Subcutaneous preadipocyte (primary cell): ENCODE measurements around a stretch of chr10.

- CAGE, long polyA plus RNA: no peak
Measured at GRCh38 chr10:124143468-124144052, 50.2 kb upstream of the CHST15 start.

DNA sequence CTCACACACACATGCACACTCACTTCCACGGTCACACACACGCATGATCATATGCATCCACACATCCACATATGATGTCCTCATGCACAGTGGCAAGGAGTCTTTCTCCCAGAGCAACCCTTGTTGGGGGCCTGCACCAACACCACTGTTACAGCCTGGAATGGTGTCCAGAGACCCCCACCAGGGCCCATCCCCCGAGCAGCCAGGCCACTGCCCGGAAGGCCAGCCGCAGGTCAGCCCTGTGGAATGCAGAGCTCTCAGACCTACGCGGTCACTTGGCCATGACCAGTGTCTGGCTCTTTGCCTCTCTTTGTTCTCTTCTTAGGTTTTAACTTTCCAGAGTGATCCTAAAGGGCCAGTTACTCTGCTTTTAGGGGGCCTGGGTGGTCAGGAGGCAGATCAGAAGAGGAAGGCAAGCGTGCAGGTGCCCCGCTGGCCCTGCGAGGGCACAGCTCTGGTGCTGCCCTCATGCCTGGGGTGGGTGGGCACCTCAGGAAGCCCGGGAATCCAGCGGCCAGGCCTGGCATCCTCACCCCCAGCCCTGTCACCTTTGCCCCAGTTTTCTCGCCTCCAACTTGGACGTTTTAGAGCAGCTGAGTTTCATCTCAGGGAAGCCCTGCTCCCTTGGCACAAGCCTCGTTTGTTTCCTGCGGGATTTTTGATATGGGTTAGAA lies 62.4 kb upstream of the CHST15 start:
- CAGE, long polyA plus RNA: no peak

DNA sequence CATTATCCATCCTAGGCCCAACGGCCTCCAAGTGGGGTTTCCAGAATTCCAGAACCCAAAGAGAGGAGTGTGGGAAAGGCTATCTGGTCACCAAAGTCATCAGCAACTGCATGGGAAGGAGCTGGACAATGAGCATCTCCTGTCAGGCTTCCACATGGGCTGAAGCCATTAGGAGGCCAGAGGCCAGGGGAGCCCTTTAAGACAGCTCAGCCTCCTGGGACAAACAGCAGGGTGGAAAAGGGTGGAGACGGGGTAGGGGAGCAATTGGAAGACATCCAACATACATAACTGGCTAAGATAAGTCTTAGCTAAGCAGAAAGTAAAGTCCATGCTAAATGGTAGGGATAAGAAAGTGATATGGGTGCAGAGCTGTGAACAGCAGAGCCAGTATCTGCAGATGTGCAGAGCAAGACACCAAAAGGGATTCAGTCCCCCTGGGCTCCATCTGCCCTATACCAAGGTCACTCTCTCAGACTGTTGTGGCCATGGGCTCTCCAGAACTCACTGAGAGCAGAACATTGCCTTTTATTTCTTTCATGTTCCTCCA lies 1.6 kb upstream of the OAT start:
- CAGE, long polyA plus RNA: no peak

DNA sequence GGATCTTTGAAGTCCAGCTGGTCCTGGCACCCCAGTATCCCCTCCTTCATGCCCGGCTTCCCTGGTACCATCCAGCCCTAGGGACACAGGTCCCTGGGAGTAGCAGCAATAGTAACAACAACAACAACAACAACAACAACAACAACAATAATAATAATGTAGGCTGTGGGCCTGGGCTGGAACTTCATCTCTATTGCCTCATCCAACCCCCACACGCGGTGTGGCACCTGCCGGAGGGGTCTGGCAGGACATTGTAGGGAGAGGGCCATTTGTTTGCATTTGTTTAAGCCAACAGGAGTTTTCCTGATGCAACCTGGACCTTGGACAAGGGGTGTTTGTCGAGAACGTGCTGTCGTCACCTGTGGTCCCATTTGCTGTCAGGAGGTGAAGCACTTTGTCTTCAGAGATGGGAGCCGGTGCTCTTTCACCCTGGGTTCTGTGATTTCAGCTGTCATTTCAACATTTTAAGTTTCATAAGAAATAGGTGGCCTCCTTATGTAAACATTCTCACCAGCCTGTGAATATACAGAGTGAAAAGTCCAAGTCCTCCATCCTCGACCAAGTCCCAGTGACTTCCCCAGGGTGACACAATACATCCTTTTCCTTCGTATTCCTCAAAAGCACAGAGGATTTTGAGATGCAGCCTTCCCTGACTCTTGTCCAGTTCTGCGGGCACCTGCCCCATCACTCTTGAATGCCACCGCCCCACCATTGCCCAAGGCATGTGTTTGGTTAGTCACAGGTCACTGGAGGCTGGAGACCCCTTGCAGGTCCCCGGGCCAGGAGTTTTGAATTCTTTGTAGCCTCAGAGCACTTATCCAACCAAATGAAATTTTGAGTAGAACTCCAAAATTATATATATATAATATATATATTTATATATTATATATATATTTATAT lies 9.2 kb downstream of the LHPP start:
- CAGE, long polyA plus RNA: no peak

GRCh38 chr10:124488973-124489280 lies 27.3 kb downstream of the LHPP start:
- CAGE, long polyA plus RNA: no peak

DNA sequence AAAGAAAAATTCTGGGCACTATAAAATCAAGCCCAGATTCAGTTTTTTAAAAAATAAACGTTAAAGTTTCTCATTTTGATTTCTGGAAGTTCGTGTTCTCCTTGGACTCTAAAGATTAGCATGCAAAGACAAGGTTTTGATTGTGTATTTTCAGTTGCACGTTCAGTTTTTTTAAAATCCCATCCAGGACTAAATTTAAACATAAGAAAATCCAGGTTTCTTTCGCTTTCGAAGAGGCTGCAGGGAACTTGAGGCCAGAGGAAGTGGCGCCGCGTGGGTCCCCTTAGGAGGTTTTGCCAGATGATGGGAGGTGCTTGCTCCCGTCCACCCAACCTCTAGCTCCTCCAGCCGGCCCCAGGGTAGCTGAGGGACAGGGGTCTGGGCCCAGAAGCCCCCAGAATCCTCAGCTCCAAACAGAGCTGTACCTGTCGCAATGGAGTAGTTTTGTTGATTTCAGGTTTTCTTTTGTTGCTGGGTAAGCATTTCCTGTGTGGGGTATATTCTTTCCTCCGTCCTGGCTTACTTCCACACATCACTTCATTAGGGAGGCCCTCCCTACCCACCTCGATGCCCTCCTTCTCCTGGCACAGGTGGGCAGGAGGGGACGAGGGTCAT lies 32.4 kb downstream of the LHPP start:
- CAGE, long polyA plus RNA: no peak

DNA sequence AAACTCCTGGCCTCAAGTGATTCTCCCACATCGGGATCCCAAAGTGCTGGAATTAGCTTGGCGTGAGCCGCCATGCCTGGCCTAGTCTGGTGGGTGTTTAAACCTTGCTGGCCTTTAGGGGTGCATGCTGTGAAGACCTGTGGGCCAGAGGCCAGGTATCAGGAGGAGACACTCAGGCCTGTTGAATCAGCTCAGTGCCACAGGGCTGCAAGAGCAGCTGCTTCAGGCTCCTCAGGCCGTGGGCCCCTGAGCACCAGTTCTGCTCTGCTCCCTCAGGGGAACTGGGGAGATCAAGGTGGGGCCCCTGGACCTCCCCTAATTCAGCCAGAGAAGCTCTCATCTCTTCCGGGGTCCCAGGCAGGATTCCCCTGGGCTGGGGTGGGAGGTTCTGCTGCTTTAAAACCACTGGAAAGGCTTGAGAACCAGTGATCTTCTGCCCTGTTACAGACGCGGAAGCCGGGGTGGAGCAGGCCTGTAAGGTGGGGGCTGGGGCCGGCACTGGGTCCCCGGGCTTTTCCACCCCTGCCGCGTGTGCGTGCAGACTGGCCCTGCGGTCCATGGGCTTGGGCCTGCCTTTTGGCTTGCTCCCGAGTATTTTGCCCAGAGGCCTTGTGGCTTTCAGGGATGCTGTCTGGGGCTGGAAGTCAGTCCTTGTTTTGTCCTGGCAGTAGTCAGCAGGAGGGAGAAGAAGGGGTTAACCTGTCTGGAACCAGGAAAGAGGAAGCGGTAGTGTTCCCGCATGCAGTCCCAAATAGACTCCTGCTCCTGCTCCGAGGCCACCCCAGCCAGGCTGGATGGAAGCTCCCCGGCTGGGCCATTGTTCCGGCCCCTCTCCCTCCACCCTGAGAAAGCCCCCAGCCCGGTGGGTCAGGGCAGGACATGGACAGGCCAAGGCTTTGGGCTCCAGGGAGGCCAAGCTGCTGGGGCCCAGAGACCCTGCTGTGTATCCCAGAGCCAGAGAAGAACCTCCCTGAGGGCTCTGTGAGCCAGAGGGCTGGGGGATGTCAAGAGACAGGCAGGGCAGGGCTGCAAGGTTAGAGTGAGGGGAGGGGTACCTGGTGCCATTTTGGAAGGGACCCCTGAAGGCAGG lies 74.3 kb downstream of the LHPP start:
- CAGE, long polyA plus RNA: no peak

DNA sequence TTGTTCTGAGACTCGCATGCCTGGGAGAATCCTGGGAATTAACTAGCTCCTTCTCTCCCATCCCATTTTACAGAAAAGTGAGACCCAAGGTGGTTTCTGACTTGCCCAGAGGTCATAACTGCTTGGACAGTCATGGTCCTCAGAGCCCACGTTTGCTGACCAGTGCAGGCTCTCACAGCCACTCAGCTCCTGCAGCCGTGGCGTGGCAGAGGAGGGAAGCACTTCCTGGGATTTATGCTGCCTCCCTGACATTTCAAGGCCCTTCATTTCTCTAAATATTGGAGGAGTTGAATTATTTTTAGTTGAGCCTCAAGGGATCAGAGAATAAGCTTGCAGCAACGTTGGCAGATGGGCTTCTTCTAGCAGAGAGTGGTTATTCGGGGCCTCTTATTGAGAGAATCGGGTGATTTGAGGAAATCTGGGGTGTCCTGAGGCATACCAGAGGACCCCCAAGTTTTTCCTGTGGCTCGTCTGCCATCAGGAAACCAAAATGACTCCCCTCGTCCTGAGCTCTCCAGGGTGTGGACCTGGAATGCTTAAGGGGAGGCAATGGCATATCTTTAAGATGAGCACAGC lies 77.1 kb downstream of the LHPP start:
- CAGE, long polyA plus RNA: no peak

- CAGE, long polyA plus RNA: no peak
Measured at GRCh38 chr10:124612340-124613224, 131.6 kb downstream of the FAM53B start.

GRCh38 chr10:124636779-124637243 lies 107.4 kb downstream of the FAM53B start:
- CAGE, long polyA plus RNA: no peak

DNA sequence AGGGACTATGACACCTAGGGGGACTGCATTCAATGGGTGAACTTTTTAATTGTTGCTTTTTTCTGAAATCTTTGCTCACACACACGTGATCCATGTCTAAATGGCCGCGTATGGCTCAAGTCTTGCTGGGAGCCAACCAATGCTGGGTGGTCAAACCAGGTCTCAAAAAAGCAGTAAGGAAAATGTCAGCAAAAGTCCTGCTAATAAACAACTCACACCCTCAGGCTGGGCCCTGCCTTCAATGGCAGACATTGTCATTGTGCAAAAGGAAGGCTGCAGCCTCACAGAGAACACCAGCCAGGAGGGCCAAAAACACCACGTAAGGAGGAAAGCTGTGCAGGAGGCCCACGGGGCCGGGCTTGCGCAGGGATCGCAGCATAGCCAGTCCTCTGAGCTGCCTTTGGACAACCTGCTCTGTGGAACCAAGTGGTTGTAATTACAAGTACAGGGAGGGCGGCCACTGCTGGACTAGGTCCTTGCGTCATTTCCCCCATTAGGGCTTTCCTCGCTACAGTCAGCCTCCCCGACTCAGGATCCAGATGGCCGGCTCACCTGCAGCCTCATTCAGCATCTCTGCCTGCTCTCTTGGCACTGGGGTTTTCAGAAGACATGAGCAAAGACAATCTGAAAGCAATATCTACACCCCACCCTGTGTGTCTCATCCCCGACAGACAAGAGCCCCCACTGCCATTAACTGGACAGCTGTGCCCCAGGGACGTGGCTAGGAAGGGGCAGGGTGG lies 66.9 kb downstream of the FAM53B start:
- CAGE, long polyA plus RNA: no peak

- CAGE, long polyA plus RNA: no peak
Measured at GRCh38 chr10:124694822-124695303, 49.3 kb downstream of the FAM53B start.

GRCh38 chr10:124701815-124702858 lies 42.0 kb downstream of the FAM53B start:
- CAGE, long polyA plus RNA: no peak

DNA sequence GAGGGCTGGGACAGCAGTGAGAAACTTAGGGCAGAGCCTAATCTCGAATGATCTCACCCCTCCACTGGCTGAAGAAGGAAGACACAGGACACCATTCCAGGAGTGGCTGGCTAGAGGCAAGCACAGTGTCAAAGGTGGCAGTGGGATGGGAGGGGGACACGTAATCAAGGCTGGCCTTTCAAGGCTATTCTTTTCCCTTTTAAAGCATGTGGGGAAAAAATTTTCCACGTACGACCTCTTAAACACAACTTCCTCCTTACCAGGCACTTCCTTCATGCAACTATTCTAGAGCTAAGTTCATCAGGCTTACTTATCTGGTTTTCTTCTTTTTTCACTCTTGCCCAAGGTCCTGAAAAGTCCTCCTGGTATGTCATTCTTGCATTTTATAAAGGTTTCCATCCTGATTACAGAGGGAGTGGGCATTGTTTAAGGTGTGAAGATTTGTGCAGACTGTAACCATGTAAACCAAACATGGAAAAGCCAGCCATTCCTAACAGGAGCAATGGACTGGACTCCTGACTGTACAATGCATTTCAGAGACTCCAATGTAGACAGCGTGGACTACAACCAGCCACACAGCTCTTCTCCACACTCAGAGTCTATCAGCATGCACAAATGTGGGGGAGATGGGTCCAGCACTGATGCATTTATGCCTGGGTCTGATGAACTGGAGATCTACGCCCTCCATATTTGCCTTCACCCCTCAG lies 14.8 kb downstream of the FAM53B start:
- CAGE, long polyA plus RNA: no peak

GRCh38 chr10:124745455-124745976 lies 1.3 kb upstream of the FAM53B start:
- CAGE, long polyA plus RNA: no peak

DNA sequence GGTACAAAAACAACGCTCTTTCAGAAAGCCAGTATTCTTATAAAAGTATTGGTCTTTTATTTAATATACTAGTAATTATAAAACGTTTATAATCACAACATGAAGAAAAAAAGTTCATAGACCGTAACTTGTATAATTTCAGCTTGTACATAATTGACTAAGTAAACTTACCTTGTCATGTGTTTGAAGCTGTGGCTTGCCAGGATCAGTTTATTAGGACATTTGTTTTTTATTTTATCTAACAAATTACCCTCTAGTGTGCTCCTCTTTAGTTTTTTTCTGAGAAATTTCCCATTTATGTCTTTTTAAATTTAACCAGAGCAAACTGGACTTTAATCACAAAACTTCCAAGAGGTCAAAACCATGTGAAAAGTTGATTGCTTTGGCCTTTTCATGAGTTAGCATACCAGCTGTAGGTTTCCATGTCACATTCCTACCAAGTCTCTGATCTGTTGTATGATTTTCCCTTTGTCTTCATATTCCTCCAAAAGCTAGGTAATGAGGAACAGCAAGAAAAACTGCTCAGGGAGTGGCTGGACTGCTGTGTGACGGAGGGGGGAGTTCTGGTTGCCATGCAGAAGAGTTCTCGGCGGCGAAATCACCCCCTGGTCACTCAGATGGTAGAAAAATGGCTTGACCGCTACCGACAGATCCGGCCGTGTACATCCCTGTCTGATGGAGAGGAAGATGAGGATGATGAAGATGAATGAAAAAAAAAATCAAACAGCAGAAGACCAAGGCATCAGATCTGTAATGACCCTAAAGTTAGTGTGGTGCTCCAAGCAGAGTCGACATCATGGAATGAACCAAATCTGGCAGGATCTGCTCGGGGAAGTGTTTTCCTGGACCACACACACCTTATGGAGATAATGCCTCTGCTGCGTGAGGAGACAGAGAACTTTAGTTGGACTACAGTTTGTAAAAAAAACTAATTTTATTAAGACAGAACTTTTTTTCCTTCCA lies 42.6 kb downstream of the ZRANB1 start:
- CAGE, long polyA plus RNA: no peak

- CAGE, long polyA plus RNA: no peak
Measured at GRCh38 chr10:125024508-125025165, 3.2 kb downstream of the CTBP2 start.

- CAGE, long polyA plus RNA: no peak
Measured at GRCh38 chr10:125075622-125076644, 48.1 kb upstream of the CTBP2 start.

- CAGE, long polyA plus RNA: no peak
Measured at GRCh38 chr10:125079073-125079558, 51.2 kb upstream of the CTBP2 start.

DNA sequence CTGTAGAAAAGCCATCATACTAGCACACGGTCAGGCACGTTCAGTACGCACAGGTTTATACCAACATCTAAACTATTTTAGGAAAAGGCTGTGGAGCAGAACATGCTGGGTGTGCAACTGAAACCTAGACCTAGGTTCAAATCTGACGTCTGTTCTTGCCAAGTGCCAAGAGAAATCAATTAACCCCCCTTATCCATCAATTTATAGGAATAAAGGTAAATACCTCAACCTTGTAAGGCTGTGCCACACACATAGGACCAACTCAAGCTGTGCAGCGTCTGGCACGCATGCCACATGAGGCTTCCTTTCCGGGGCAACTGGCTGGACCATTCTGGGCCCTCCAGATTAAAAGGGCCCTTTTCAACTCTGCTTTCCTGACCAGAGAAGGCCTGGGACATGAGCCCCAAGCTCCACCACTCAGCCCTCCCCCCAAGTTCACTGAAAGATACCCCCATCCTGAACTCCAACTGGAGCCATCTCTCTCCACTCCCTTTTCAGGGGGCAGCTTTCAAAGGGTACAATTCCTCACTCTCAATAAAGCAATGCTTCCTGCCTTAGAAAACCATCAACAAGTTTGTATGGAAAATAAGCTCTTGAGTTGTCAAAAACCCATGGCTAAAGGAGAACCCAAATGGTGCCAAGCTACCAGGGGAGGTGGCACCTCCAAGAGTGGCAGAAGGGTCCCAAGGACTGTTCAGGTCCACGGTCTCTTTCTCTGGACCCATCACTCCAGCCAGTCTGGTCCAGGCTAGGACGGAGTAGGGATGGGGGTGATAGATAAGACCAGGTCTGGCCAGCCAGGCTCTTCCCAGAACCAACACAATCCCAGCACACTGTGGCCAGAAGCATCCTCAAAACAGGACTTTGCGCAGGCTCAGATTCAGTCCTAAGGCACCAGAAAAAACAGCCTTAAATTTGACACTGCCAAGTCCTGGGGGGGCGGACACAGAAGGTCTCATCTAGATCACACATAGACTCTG lies 71.5 kb upstream of the CTBP2 start:
- CAGE, long polyA plus RNA: no peak